BJ (cell line): ENCODE data around the genes VTI1A, TCF7L2 and NRAP.

GRCh38 chr10:112376531-112376727 is 2.5 kb downstream of the ACSL5 start:
- CAGE, long polyA plus RNA = no peak
- RRBS = no CpG with 5 or more reads among the region's 7 CpGs

DNA sequence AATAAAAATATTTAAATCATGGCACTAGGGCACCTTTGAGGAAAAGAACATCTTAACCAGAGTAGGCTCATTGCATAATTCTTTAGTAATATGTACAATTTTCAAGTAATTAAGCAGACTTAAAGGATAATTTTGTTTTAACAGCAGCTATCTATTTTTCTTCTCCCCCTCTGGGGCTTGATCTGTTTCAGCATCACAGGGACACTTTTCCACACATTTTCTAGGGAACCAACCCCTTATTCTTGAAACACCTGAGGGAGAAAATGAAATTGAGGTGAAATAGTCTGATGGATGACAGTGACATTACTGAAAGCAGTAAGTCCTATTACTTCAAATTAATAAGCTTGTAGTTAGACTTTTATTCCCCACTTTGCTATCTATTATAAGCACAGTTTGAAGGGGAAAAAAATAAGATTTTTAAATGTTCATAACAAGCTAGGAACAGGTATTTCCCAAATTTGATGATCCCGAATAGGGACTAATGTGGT is 16.0 kb downstream of the ZDHHC6 start:
- CAGE, long polyA plus RNA = no peak
- RRBS = no CpG with 5 or more reads among the region's 1 CpG

GRCh38 chr10:112446646-112447920 is at the start of gene VTI1A:
TSS of gene VTI1A (plus strand) at chr10:112447215.
- CAGE, long polyA plus RNA = no peak
- RRBS = under 1% methylated on average over 28 of the region's 76 CpGs

DNA sequence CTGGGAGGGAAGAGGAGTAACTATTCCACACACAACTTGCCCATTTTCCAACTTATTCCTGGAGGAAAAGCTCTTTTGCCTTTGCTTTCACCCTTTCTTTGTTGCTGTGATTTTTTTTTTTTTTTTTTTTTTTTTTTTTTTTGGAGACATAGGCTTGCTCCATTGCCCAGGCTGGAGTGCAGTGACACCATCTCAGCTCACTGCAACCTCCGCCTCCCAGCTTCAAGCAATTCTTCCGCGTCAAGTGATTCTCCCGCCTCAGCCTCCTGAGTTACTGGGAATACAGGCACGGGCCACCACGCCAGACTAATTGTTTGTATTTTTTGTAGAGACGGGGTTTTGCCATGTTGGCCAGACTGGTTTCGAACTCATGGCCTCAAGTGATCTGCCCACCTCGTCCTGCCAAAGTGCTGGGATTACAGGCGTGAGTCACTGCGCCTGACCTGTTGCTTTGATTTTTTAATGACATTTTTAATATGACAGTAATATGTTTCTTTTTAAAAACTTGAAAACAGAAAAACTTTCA is 192.7 kb upstream of the TCF7L2 start:
- CAGE, long polyA plus RNA = no peak
- RRBS = no CpG with 5 or more reads among the region's 11 CpGs

- CAGE, long polyA plus RNA = no peak
- RRBS = no CpG with 5 or more reads among the region's 5 CpGs
These were observed 146.2 kb upstream of the TCF7L2 start for GRCh38 chr10:112803737-112804416.

GRCh38 chr10:112839792-112840479 is 110.1 kb upstream of the TCF7L2 start:
- CAGE, long polyA plus RNA = no peak
- RRBS = no CpG with 5 or more reads among the region's 4 CpGs

- CAGE, long polyA plus RNA = no peak
- RRBS = no CpG with 5 or more reads among the region's 20 CpGs
These were observed 37.5 kb upstream of the TCF7L2 start for GRCh38 chr10:112912345-112913112.

DNA sequence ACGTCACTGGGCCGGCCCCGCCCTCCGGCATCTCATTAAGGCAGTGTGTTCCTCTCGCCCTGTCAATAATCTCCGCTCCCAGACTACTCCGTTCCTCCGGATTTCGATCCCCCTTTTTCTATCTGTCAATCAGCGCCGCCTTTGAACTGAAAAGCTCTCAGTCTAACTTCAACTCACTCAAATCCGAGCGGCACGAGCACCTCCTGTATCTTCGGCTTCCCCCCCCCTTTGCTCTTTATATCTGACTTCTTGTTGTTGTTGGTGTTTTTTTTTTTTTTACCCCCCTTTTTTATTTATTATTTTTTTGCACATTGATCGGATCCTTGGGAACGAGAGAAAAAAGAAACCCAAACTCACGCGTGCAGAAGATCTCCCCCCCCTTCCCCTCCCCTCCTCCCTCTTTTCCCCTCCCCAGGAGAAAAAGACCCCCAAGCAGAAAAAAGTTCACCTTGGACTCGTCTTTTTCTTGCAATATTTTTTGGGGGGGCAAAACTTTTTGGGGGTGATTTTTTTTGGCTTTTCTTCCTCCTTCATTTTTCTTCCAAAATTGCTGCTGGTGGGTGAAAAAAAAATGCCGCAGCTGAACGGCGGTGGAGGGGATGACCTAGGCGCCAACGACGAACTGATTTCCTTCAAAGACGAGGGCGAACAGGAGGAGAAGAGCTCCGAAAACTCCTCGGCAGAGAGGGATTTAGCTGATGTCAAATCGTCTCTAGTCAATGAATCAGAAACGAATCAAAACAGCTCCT is at the start of gene TCF7L2:
TSS of gene TCF7L2 (plus strand) at position 62 of the 749 bp plus-strand sequence.
- CAGE, long polyA plus RNA = start-site peak on the plus strand centred at position 111 of the sequence, 139 bp wide, 215 and 99 reads in 2 replicates; start-site peak on the plus strand centred at position 493 of the sequence, 18 bp wide, 49 and 50 reads in 2 replicates; start-site peak on the plus strand centred at position 623 of the sequence, 120 bp wide, 15 and 11 reads in 2 replicates
- RRBS = 1% methylated on average over 5 of the region's 32 CpGs

- CAGE, long polyA plus RNA = no peak
- RRBS = no CpG with 5 or more reads among the region's 9 CpGs
These were observed 11.6 kb downstream of the TCF7L2 start for GRCh38 chr10:112961494-112962214.

- CAGE, long polyA plus RNA = no peak
- RRBS = no CpG with 5 or more reads among the region's 3 CpGs
These were observed 36.2 kb downstream of the TCF7L2 start for GRCh38 chr10:112986234-112986748.

GRCh38 chr10:113059998-113061251 is 110.4 kb downstream of the TCF7L2 start:
- CAGE, long polyA plus RNA = no peak
- RRBS = no CpG with 5 or more reads among the region's 21 CpGs

DNA sequence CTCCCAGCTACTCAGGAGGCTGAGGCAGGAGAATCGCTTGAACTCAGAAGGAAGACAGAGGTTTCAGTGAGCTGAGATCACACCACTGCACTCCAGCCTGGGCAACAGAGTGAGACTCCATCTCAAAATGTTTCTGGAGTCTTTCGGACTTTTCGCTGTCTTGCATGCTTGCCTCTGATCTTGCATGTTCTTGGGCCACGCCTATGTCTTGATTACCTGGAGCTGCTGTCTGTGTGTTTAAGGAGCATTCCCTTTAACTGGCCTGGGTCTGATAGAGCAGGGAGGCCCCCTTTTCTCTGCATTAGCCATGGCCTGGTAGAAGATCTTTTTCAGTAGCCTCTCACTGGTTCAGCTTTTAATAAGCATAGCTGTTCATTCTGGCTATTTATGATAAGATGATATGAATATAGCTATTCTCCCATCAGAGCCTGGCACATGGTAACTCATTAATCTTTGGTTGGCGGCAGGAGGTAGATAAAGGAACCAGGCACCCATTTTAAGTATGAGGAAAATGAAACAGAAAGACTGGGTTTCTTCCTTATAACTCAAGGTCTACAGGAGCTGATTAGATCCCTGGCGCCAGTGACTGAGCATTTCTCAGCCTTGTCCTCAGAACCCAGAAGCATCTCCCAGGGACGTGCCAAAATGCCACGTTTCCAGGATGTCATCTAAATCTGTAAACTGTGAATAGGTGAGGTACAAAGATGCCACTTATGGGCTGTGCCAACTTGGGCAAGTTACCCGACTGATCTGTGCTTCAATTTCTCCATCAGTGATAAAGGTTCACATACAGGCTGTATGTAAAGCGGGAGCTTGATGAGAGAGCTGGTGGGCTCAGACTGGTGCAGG is 141.8 kb downstream of the TCF7L2 start:
- CAGE, long polyA plus RNA = no peak
- RRBS = no CpG with 5 or more reads among the region's 10 CpGs

- CAGE, long polyA plus RNA = no peak
- RRBS = no CpG with 5 or more reads among the region's 8 CpGs
These were observed 76.6 kb upstream of the HABP2 start for GRCh38 chr10:113476253-113476591.

DNA sequence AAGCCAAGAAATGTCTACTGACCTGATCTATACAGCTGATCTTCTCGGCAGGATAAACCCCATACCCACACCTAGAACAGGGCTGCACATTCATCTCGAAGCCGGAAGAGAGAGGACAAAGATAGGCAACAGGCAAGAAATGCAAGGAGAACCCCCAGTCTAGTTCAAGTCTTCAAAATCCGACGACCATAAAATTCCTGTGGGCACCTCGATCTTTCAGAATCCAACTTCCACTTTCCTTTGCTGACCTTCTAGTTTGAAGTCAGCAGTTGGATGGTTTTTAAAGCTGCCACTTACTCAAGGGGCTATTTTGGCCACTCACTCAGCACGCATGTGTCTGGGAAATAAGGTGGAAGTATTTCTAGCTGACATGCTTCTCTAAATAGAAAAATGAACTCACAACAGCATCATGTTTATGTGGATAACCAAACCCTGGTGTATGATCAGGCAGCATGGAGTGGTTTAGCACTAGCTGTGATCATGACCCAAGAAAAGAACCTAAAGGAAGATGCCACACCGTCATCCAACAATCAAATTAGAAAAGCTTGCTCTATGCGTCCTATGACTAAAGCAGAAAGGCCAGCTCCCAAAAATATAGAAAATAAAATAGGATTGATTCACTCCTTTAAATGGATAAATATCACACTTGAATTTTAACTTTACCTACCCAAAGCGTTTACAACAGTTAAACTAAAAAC is at the start of gene NRAP:
TSS of gene NRAP (minus strand) at position 253 of the 698 bp plus-strand sequence.
- CAGE, long polyA plus RNA = no peak
- RRBS = no CpG with 5 or more reads among the region's 10 CpGs

GRCh38 chr10:113711103-113711535 is 31.4 kb downstream of the CASP7 start:
- CAGE, long polyA plus RNA = no peak
- RRBS = no CpG with 5 or more reads among the region's 2 CpGs

DNA sequence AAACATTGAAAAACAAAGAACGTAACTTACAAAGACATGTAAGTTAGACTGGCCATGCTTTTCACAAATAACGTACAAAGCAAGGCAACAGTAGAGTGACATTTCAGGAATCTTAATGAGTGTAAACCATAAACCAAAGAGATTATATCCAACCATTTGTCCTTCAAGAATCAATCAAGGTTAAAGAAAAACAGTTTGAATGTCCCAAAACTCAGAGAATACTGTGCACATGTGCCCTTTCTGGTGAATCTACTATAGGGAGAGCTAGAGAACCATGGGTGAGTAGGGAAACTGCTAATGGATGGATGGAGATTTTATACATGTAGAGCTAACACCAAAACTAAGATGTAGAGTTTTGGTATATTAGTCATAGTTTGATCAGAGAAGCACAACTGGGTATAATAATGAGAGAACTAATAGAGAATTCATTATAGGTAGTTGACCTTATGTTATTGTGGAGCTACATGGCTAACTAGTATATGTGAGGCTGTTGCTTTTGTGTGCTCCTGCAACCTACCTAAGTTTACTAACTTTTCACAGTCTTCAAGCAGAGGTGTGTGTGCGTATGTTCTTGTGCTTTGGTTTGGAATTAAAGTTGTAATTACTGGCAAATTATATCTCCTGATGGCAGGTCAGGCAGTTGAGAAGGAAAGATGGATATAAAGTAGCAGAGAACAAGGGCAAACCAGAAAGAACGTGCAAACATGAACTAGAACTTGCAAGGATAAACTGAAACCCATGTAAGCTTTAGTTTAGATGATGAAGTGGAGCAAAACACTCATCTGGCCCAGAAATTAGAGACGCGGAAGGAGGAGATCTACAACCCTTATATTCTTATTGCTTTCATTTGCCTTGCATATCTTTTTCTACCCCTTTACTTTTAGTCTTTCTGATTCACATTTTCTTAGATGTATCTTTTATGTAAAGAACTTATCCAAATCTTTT is 18.8 kb downstream of the NHLRC2 start:
- CAGE, long polyA plus RNA = no peak
- RRBS = no CpG with 5 or more reads among the region's 6 CpGs

DNA sequence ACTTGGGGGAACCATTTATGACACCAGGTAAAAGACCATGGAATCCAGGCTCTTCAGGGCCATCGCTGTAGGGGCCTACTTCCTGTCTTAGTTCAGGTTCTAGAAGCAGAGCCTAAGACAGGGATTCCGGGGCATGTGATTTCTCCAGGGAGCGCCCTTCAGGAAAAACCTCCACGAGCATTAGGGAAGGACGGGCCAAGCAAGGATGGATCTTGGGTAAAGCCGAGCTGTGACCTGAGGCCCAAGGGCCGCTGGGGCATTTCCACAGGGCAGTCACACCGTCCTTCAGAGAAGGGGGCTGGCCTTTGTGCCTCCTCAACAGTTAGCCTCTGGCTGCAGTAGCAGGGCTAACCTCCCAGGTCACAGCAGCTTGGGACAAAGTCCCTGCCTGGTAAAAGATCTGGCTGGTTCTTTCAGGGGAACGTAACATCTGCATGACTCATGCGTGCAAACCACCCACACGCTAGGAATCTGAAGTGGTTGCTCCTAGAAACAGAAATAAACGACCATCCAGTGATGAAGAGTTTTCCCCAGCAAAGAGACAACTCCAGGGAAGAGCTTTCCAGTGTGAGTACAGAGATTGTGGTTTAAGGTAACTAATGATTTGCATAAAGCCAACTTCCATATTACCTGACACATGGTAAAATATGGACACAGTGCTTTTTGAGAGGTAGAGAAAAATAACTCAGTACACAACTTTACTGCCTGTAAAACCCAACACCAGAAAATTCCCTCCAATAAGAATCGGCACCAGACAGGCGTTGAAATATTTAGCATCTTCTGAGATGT is 85.0 kb upstream of the ADRB1 start:
- CAGE, long polyA plus RNA = no peak
- RRBS = no CpG with 5 or more reads among the region's 14 CpGs

DNA sequence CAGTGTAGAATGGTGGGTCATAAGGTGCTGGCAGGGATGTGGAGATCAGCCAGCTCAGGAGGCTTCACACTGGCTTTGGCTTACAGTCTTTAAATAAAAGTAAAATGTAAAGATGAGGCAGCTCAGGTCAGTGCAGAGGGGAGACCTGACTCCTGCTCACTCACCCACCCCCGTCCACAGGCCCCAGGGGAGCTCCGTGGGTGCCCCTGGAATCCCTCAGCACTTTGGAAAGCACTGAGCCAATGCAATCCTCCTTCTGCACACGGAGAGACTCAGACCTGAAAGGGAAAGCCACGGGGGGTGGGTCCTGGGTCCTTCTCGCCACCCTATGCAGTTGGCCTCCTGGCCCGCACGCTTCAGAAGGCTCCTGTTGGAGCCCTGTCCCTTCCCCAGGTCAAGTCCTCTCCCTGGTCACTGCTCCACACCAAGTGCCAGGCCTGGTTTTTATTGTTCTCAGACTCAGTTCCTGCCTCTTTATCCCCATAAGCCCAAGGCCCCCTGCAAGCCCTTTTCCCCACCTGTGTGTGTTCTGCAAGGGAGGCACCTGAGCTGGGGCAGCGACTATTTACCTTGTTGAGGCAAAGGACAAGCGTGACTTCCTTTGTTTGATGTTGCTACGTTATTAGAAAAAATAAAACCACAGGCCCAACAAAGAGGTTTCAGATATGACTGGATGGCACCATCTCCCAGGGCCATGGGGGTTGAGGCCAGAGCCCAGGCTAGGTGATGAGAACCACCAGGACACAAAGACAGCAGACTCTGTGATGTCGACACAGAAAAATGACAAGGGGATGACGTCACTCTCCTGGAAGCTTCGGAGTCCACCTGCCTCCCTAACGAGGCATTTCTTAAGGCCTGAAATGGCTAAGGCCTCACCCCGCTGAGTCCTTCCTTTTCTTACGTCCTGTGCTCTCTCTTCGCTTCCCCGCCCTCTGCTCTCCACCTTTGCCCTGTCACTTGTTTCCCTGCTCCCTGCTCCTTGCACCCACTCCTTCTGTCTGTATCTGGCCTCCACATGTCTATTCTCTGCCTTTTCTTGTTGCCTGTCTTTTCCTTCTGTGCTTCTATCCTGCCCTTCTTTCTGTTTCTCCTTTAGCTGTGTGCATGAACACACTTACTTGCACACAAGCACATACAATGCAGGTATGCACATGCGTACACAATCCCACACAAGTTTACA is 83.2 kb upstream of the ADRB1 start:
- CAGE, long polyA plus RNA = no peak
- RRBS = no CpG with 5 or more reads among the region's 19 CpGs

DNA sequence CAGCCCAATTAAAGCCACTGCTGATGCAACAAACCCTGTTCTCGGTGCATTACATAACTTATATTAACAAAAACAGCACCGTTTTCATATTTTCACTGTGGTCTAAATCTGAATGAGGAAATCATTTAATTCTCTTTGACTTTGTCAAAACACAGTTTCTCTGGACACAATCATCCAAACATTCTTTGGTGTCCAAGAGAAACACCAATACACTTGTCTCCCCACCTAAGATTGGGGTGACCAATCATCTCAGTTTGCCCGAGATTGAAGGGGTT is 42.1 kb upstream of the ADRB1 start:
- CAGE, long polyA plus RNA = no peak
- RRBS = no CpG with 5 or more reads among the region's 3 CpGs

DNA sequence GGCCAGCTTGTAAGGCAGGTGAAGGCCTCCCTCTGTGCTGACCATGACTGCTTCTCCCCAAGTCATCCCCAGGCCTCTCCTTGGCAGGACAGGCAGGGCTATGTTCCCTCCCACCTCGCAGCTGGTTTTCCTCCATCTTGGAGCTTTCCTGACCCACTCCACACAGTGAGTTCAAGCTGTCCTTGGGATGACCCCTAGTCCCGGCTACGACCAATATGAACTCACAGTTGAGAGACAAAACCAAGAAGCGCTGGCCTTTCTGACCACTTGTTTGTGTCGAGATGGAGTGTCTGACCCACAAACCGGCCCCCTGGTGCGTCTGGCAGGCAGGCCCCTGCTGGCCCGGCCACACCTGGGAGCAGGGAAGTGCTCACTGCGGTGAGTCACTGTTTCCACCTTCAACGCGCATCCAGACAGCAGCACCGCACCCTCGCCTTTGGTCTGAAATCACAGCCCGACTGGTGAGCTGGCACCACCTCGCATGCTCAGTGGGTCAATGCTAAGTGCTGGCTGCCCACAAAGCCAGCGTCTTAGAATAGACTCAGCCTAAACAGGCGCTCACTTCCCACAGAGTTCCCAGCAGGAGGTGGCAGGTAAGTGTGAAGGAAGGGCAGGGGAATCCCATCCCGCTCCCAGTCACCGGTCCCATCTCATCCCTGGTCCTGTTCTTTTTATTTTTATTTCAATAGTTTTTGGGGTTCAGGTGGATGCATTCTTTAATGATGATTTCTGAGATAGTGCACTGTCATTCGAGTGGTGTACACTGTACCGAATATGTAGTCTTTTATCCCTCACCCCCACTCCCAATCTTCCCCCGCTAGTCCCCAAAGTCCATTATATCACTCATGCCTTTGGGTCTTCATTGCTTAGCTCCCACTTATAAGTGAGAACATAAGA is 81.7 kb downstream of the VWA2 start:
- CAGE, long polyA plus RNA = no peak
- RRBS = 64% methylated on average over 6 of the region's 22 CpGs